ENCODE data around the genes APEX1 and RNASE12.

DNA sequence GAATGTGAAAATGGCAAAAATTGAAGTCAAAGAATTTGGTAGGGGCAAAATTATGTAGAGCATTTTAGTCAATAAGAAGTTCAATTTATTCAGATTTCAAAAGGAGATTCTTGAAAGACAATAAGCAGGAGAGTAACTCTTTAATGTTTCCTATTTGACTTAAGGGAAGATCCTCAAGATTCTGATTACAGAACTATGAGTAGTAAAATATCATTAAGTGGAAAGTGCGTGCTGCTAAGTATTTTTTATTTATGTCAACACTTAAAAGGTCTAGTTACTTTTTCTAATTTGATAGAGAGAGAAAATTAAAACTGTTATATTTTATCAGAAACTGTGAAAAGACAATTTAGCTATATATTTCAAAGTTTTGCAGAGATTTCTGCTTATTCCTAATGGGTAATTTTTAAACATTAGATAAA is 6.6 kb downstream of the OR4N5 start:
- RRBS: no CpG with 5 or more reads among the region's 1 CpG

DNA sequence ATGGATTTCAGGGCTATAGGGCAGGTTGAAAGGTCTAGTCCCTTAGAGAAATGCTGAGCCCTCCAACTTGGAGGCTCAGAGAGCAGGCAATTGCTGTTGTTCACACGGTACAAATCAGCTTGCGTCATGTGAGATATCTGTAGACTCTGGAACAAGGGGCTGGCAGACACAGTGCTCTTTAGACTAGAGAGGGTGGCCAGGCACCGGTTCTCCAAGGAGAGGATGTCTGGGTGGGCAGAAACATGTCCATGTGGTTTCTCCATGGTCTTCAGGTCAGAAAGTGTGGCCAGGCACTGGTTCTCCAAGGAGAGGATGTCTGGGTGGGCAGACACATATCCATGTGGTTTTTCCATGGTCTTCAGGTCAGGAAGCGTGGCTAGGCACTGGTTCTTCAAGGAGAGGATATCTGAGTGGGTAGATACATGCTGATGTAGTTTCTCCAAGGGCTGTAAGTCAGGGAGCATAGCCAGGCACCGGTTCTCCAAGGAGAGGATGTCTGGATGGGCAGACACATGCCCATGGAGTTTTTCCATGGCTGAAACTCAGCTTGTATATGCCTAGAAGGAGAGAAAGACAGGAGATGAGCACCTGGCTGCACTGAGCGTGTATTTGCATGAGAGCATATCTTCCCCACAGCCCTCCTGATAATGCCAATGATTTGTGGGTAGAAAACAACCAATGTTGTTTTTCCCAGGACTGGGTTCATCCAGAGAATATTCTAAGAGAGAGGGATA is 5.2 kb downstream of the TEP1 start:
- RRBS: no CpG with 5 or more reads among the region's 6 CpGs

DNA sequence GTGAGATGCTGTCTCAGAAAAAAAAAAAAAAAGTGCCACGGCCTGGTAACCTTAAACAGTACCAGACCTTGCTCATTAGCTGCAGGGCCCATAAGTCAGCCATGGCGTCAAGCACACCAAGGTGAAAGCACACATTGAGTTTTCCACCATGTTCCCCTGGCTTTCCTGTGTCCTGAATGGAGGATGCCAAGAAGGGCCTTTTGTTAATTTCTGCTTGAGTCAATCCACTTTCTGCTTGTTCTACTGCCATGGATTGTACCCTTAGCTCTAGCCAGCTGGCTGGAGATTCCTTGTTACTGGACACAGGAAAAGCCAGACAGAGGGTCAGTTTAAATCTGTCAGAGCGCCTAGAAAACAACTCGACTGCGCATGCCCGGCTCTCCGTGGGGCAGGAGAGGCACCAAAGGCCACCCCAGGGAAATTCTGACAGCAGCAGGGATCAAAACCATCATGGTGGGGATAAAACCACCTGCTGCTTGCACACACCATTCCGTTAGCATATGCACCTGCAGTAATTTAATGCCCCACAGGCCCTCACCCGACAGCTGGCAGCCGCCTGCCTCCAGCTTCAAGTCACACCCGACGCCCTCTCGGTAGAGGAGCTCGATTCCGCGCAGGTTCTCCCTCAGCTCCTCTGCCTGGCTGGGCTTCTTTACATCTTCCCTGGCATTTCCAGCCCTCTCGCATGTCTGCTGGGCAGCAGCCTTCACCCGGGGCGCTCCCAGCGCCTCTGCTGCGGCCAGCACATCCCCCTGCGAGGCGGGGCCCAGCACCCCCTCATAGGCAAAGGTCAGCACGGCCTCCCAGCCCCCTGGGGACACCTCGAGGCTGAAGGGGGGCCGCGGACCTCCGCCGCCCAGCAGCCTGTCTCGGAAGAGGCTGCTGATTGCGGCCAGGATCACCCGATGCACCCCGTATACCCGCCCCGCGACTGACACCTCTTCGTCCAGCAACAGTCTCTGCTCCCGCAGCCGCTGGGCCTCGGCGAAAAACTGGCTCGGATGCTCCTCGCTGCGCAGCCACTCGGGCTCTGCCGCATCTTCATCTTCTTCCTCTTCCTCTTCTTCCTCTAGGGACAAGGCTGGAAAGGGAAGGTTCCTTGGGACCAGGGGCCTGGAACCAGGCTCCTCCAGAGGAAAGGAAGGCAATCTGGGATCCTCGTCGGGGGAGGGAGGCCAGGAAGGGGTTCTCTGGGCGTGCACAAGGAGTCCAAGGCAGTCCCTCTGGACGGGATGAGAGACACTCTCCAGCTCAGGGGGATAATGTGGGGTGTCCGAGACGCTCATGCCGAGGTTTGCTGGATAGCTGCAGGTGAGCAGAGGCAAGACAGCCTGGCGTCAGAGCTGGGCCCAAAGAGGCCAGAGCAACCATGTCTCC is 952 bp downstream of the KLHL33 start:
- RRBS: 17% methylated on average over 2 of the region's 54 CpGs

GRCh38 chr14:20455127-20455990 is at the start of gene APEX1:
Gene APEX1, plus strand, starts transcription at chr14:20455226.
- RRBS: no CpG with 5 or more reads among the region's 52 CpGs

GRCh38 chr14:20591222-20591803 is at the start of gene RNASE12:
Gene RNASE12, minus strand, starts transcription at chr14:20591376.
- RRBS: no CpG with 5 or more reads among the region's 9 CpGs

DNA sequence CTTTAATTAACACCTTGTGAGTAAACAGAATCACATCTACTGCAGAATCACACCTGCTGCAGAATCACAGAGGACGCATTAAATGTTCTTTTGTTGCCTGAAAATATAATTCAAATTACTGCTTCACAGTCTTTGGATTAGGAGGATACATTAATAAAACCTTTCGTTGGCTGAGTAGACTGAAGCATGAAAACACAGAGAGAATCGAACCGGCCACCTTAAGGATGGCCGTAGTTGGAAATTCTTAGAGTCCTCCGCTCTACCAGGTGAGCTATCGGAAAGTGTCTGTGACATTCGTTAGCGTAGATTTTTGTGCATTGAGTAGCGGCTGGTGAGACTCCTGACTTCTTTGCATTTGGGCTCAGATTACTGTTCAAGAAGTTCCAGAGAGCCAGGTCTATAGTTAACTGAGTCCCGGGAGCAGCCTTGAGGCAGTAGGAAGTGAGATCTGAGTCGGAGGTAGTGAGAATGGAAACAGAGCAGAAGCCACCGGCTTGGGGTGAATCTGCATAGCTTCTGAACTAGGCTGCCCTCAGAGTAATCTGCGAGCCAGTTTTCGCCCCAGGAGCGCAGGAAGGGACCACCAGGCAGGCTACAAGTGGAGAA is 11.2 kb downstream of the OR6S1 start:
- RRBS: 4% methylated on average over 2 of the region's 16 CpGs

DNA sequence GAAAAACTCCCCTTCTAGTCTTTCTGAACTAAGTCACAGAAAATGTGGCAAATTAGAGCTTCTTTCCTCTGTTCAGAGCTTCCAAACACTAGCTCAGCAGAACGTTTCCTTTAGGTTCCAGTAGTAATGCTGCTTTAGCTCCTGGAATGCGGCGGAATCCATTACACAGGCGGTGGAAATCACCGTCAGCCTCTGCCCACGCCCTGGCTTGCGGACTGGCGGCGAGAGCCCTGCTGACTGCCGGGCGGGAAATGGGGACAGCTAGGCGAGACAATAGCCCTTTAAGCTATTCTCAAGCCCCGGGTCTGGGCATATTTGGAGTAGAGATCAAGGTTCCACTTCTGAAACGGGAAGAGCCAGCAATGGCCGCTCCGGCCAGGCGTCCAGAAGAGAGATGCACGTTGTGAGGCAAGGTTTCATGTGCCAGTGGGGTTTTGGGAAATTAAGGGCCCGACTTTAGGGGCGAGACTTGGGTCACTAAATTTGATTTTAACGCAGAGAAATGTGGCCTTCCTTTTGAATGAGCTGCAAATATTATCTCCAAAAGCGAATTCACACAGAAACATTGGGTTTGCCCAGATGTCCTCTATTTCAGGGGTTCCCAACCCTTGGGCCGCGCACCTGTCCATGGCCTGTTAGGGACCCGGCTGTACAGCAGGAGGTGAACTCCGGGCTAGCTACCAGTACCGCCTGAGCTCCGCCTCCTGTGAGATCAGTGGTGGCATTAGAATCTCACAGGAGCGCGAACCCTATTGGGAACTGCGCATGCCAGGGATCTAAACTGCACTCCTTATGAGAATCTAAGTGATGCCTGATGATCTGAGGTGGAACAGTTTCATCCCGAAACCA is 2.3 kb upstream of the RNASE4 start:
- RRBS: 2% methylated on average over 7 of the region's 32 CpGs

DNA sequence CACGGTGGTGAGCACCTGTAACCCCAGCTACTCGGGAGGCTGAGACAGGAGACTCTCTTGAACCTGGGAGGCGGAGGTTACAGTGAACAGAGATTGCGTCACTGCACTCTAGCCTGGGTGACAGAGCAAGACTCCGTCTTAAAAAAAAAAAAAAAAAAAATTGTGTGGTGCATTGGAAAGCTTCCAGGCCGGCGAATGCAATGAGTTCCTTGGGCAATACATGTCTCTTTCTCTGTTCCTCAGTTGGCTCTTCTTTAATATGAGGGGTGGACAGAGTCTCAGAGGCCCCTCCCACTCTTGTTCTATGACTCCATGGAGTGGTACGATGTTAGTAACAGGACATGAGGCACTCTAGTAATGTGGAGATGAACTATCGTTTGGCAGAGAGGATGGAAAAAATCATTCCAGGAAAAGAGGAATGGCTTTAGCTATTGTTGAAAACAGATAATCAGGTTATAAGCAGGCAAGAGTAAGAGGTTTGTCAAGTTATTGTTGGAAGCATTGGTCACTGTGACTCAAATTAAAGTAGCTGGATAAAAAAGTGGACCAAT is 1.6 kb downstream of the RNASE4 start:
- RRBS: no CpG with 5 or more reads among the region's 9 CpGs

DNA sequence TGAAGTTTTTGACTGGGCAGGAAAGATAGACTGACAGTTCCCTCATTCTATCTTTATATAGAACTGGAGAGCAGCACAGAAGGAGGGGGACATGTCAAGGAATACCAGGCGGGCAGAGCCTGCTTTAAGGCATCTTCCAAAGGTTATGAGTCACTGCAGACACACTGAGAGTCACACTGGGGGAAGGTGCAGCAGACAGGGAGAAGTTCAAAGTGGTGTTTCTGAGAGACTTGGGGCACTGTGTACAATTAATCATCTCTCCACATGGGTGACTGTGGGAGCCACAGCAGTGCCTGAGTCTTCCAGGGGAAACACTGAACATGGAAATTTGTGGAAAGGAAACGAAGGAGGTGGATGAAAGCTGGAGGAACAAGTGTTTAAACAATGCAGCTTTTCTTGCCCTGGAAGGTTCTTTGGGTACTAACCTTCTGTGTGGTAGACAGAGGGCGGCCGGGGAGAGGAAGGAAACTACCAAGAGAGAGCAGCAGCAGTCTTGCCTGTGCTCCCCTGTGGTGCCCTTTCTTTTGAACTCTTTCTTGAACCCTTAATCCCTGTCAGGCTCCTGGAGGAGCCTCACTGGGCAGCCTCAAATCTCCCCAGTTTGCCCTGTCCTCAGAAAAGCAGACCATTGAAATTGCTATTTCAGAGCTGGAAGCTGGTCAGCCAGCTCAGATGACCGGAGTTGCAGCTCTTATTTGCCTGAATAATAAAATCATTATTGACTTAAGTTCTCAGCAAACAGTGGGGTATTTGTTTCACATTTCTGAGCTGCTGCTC is 42.4 kb upstream of the RNASE3 start:
- RRBS: no CpG with 5 or more reads among the region's 5 CpGs

DNA sequence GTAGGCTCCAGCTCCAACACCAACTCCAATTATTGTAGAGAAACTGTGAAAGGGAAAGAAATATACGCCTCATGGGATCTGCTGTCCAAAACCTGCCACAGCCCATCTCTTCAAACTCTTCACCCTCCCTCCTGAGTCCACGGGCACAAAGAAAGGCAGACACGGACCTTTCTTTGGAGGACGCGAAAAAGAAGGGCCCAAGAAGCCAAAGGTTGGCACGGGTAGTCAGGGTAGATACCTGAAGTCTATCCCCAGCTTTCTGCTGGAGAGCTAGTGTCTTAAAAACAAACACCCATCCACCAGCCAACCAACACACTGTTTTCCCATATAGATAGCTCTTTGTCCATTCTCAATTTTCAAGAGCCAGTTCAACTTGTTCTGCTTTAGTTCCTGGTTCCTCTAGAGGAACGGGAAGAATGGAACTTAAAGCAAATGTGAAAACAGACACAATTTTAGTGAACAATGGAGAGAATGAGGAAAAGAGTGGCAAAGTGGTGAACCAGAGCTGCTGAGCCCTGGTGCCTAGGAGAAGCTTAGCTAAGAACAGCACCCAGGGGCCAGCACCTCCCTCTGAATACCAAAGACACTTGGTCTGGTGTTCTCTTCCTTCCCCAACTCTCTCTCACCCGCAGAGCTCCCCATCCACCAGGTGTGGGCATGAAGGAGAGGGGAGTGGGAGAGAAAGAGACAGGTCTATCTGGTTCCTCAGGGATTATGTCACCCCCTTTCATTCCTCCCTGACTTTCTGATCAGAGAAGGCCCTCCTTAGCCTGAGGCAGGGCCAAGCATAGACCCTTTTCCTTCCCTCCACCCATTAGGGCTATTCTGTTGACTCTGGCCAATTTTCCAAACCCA is 3.8 kb downstream of the NDRG2 start:
- RRBS: no CpG with 5 or more reads among the region's 8 CpGs

DNA sequence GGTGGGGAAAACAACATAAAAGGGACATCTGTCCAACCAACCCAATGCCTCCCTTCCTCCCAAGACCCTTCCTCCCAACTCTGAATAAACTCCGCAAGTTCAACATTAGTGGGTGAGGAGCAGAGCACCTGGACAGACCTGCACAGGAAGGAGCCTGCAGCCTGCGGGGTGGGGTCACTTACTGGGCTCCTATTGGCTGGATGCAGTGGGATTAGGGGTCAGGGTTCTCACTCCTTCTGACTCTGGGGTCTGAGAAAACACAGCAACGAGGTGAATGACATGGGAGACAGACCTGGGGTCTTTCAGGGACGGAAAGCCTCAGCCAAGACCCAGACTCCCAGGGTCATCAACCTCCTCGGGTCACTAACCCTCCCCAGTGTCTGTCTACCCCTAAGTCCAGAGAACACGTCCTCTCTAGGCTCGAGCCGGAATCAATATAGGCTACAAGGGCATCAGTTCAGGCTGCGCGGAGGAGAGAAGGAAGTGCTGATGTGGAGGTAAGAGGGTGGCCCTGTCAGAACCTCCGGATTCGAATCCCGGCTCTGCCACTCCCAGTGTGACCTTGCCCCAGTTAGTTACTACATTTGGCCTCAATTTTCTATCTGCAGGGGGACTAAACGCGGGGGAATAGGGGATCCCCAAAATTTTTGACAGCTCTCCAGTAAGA is 880 bp downstream of the NDRG2 start:
- RRBS: 7% methylated on average over 2 of the region's 15 CpGs

GRCh38 chr14:21041363-21041969 is 696 bp upstream of the RNASE7 start:
- RRBS: no CpG with 5 or more reads among the region's 6 CpGs

DNA sequence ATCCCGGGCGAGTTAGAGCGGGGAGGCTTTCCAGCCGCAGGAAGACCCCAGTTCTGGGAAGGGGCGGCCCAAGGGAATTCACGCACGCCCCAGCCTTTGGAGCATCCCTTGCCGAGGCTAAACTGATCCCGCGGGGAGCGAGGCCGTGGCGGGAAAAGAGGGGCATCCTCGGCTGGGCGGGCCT is 368 bp upstream of the ARHGEF40 start:
- RRBS: 7% methylated on average over 1 of the region's 15 CpGs

DNA sequence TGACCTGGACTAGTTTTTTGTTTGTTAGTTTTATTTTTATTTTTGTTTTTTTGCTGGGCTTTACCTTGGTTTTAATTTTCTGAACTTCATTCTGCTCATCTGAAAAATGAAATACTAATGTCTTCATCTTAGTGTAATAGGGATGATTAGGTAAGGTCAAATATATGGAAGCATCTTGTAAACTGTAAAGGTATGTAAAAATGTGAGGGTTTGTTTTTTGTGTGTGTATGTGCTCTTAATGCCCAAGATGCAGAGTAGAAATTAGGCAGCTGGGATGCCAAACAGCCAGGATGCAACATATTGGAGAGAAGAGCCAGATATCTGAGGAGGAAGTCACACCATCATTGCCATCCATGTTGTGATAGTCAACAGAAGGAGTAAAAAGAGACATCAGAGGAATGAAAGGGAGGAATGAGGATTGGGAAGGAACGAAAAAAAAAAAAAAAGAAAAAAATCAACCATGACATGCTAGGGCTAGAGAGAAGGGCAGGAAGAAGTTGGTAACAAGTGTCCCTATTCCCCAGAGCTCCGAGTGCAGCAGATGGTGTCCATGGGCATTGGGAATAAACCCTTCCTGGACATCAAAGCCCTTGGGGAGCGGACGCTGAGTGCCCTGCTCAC is 11.9 kb downstream of the ZNF219 start:
- RRBS: no CpG with 5 or more reads among the region's 4 CpGs

DNA sequence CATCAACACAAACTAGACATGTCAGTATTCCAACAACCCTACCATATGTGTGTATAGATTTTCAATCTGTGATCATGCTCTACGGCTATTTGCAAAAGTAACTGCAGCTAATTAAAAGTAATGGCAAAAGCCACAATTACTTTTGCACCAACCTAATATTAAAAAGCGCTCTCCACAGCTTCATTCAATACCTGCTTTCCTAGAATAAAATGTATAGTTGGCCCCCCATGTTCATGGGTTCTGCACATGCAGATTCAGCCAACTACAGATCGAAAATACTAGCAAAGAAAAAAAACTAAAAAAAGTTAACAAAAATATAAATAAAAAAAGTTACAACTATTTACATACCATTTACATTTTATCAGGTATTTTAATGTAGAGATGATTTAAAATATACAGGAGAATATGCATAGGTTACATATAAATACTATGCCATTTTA is 53.0 kb upstream of the OR5AU1 start:
- RRBS: no CpG with 5 or more reads among the region's 3 CpGs

GRCh38 chr14:21240899-21241428 is 28.3 kb downstream of the HNRNPC start:
- RRBS: no CpG with 5 or more reads among the region's 9 CpGs

GRCh38 chr14:21401877-21402158 is 18.0 kb upstream of the SUPT16H start:
- RRBS: no CpG with 5 or more reads among the region's 2 CpGs

GRCh38 chr14:21719770-21720221 is 46.2 kb upstream of the OR4E1 start:
- RRBS: no CpG with 5 or more reads among the region's 3 CpGs

DNA sequence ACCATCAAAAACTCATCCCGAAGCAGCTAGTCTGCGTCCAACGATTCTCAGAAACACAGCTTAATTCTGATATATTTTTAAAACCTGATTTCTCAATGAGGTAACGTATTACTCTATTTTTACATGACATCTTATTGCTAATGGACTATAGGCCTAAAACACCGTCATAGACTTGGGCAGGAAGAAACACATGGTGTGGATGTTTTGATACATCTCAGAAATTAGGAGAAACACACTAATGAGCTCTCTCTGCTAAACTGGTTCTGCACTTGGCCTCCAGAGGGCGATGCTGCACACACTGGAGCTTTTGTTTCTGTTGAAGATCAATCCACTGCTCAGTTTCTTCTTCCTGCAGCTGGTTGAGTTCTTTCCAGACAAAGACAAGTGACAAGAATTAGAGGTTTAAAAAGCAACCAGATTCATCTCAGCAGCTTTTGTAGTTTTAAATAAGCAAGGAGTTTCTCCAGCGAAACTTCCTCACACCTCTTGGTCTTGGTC is 178.4 kb upstream of the OR4E1 start:
- RRBS: no CpG with 5 or more reads among the region's 7 CpGs

Measured in brain (tissue), 1 donor.